ENCODE data around the gene AADAT.

GRCh38 chr4:168784839-168785602, 225.0 kb downstream of the CBR4 start:
- PRO-cap = no peak
- RAMPAGE, long total RNA = no peak
- RRBS = no CpG with 5 or more reads among the region's 11 CpGs

GRCh38 chr4:168831020-168831560, 179.0 kb downstream of the CBR4 start:
- PRO-cap = no peak
- RAMPAGE, long total RNA = no peak
- RRBS = no CpG with 5 or more reads among the region's 5 CpGs

GRCh38 chr4:168853116-168853982, 156.7 kb downstream of the CBR4 start:
- PRO-cap = no peak
- RAMPAGE, long total RNA = no peak
- RRBS = no CpG with 5 or more reads among the region's 10 CpGs

GRCh38 chr4:168860185-168860608, 149.9 kb downstream of the CBR4 start:
- PRO-cap = no peak
- RAMPAGE, long total RNA = no peak
- RRBS = no CpG with 5 or more reads among the region's 4 CpGs

DNA sequence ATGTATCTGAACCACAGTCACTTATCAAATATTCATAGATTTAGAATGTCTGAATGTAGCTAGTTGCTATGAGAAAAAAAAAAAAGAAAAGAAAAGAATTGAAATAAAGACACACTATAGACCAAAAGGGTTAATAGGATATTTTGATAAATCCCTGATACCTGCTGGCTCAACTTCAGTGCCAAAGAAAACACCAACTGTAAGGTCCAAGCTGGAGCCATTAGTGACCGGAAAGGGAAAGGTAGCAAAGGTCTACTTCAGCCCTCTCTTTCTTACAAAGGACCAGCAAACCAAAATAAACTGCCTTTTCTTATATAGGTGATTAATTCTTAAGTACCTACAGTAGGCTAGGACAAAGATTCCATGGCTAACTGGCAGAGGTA, 9.8 kb downstream of the CBR4 start:
- PRO-cap = no peak
- RAMPAGE, long total RNA = no peak
- RRBS = no CpG with 5 or more reads among the region's 1 CpG

DNA sequence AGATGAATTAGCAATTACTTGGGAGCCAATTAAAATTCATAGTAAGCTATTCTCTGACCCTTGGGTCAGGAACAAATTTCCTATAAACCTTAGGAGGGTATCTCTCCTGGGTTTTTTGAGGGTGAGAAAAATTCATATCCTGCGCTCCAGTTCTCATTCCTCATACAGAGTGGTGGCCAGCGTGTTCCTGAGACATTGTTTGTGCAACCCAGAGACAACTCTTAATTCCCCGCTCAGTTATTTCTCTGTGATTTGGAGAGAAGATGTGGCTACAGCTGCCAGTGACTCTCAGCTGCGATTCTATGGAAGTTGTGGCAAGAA, 37.9 kb upstream of the CBR4 start:
- PRO-cap = no peak
- RAMPAGE, long total RNA = no peak
- RRBS = no CpG with 5 or more reads among the region's 4 CpGs

DNA sequence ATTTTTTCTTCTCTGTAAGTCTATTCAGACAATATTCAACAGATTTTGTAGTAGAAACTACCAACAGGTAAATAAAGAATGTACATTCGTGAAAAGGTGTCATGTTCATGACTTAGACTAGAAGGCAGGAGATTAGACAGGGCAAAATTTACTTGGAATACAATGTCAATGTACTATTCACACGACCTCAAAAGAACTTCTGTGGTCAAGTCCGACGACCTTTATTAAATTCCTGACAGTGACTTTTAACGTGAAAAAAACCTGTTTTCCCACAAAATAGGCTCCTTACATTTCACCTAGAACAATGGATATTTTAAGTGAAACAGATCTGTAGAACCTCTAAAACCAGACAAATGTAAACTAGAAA, 1.4 kb downstream of the NEK1 start:
- PRO-cap = no peak
- RAMPAGE, long total RNA = no peak
- RRBS = no CpG with 5 or more reads among the region's 5 CpGs

- PRO-cap = no peak
- RAMPAGE, long total RNA = no peak
- RRBS = no CpG with 5 or more reads among the region's 4 CpGs
Observed at GRCh38 chr4:169622619-169622882, 2.2 kb downstream of the CLCN3 start.

DNA sequence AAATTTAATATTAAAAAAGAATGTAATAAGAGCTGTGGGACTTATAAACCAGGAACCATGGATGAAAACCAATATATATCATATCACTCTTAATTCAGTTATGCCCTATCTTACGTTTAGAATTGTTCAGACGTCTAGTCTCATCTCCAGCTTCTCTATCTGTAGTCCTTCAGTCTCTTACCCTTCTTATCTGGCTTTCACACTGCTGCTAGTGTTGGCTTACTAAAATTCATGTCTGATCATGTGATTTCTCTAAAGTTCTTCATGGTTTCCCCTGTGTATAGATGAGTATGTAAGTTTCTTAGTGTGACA, 6.4 kb downstream of the CLCN3 start:
- PRO-cap = no peak
- RAMPAGE, long total RNA = no peak
- RRBS = no CpG with 5 or more reads among the region's 2 CpGs

DNA sequence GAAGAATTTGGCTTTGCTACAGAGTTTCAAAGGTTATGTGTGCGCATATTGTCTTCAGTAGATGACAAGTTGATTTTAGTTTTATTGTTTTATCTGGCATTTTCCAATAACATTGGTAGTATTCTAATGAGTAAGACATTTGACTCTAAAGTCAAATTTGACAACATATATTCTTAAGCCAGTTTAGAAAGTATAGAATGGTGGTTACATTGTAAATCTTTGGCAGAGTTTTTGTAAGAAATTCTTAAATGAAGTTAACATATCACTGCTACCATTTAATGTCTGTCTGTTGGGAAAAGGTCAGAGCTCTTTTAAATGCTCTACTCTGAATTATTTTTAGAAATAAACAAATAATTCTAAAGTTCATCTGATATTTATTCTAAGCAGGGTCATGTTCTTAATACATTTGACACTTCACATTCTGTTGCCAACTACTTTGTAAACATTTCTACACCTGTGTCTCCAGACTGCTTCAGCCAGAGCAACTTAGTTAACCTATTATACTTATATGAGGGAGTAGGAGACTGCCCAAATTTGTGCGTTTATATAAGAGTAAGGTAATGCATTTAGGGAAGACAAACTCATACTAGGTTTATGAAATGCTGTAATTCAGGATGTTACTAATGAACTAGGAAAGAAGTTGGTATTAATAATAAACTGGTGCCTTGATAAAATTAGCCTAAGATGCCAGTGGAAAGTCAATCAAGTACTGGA, 30.1 kb downstream of the CLCN3 start:
- PRO-cap = no peak
- RAMPAGE, long total RNA = no peak
- RRBS = no CpG with 5 or more reads among the region's 2 CpGs

GRCh38 chr4:170089655-170090503, at the start of gene AADAT:
Gene AADAT (minus strand): TSS chr4:170089956.
- PRO-cap = no peak
- RAMPAGE, long total RNA = no peak
- RRBS = 2% methylated on average over 36 of the region's 90 CpGs

DNA sequence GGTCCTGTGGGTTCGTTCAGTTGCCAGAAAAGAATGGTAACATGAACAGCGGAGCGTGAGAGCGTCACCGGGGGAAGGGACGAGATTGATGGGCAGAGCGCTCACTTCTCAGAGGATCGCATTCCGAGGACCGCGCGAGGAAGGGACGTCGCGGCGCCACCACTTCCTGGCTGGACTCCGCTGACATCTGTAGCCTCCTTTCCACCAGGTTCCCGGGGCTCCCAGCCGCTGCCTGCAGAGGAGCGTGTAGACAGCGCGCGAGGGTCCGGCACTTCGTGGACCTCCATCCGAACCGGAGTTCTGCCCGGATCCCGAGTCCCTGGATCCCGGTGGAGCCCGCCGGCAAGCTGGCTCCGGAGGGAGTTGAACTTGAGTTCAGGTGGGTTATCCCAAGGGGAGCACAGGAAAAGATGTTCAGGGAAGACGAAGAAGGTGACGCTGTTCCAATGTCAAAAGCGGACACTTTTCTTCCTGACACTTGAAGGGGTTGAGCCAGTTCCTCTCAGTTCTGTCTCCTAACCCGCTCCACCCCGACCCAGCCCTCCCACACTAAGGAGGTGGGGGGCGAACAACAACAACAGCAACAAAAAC, 503 bp downstream of the GALNTL6 start:
- PRO-cap = no peak
- RAMPAGE, long total RNA = no peak
- RRBS = 8% methylated on average over 7 of the region's 39 CpGs

- PRO-cap = no peak
- RAMPAGE, long total RNA = no peak
- RRBS = no CpG with 5 or more reads among the region's 4 CpGs
Observed at GRCh38 chr4:173058362-173058650, 110.3 kb upstream of the GALNT7 start.

DNA sequence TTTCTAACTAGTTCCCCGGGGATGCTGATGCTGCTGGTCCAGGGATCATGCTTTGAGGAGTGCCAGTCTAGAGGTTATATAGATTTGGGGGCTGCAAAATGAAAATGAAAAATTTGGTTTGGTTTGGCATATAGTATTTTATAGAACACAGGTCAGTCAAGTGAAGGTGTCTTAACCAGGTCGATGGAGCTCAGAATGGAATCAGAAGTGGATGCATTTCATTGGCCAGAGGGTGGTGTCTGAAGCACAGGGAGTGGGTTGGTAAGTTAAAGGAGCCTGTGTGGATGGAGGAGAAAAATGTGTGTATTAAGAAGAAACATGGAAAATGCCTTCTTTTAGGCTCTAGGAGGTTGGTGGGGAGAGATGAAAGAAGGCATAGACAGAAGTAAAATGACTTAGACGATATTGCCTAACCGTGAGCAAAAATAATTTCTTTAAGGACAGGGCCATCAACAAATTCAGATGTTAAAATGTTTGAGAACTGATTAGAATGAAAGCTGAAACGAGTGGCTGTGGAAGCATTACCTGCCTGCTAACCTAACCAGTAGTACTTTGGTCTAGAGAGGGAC, 8.7 kb downstream of the GALNT7 start:
- PRO-cap = no peak
- RAMPAGE, long total RNA = no peak
- RRBS = no CpG with 5 or more reads among the region's 5 CpGs

DNA sequence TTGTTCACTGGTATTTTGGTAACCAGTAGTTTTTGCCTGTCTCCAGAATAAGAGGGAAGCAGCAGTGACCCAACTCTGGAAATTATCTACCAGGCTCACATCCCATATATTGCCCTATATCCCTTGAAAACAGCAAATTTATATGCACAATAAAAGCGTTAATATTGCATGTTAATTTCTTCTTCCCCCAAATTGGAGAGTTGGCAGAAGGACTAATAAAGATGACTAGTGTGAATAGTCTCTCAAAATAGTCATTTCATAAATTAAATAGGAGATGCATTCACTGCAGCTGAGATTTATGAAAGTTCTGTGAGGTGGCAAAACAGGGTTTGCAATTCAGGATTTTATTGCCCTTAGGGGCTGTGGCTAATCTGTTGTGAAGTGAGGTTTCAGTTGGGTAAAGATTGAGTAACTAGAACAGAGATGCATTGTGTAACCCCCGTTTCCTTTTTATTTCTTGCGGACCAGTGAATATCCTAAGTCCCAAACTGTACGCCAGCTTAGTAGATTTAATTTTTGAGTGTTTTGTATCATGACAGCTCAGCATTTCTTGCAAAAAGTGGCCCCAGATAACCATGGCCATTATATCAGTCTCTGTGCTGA, 16.1 kb upstream of the SCRG1 start:
- PRO-cap = no peak
- RAMPAGE, long total RNA = no peak
- RRBS = no CpG with 5 or more reads among the region's 4 CpGs

DNA sequence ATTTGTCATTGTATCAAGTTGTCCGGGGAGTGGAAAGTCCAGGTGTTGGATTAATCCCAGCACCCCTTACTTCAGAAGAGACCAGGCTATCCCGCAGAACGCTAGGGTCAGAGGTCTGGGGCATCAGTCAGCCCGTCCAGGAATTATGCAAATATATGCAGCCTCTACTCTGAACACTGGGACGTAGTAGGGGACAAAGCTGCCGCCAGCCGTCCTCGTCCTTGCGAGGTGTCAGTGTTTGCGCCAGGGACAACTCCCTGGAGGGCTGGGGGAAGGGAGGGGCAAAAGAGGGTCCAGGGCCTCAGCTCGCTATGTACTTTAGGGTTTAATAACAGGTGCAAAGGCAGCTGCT, 8.6 kb downstream of the HAND2 start:
- PRO-cap = no peak
- RAMPAGE, long total RNA = no peak
- RRBS = no CpG with 5 or more reads among the region's 11 CpGs

- PRO-cap = no peak
- RAMPAGE, long total RNA = no peak
- RRBS = no CpG with 5 or more reads among the region's 13 CpGs
Observed at GRCh38 chr4:173523072-173523448, 7.0 kb downstream of the HAND2 start.

DNA sequence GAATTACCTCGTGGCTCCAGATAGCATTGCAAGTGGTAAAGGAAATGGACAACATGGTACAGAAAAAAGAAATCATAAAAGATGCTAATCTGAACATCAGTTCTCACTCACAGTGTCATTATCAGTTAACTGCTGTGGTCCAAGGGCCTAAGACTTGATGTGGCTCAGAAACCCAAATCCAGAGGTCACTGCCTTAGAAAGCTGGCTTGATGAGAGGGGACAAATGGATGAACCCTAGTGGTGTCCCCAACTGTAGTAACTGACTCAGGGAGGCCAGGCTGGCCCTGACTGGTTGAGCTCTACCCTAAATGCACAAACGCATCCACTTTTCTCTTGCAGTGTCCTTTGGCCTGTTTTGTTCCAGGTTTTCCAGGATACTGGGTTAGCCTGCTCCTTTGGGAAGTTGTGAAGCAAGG, 2.6 kb upstream of the HAND2 start:
- PRO-cap = no peak
- RAMPAGE, long total RNA = no peak
- RRBS = no CpG with 5 or more reads among the region's 2 CpGs

DNA sequence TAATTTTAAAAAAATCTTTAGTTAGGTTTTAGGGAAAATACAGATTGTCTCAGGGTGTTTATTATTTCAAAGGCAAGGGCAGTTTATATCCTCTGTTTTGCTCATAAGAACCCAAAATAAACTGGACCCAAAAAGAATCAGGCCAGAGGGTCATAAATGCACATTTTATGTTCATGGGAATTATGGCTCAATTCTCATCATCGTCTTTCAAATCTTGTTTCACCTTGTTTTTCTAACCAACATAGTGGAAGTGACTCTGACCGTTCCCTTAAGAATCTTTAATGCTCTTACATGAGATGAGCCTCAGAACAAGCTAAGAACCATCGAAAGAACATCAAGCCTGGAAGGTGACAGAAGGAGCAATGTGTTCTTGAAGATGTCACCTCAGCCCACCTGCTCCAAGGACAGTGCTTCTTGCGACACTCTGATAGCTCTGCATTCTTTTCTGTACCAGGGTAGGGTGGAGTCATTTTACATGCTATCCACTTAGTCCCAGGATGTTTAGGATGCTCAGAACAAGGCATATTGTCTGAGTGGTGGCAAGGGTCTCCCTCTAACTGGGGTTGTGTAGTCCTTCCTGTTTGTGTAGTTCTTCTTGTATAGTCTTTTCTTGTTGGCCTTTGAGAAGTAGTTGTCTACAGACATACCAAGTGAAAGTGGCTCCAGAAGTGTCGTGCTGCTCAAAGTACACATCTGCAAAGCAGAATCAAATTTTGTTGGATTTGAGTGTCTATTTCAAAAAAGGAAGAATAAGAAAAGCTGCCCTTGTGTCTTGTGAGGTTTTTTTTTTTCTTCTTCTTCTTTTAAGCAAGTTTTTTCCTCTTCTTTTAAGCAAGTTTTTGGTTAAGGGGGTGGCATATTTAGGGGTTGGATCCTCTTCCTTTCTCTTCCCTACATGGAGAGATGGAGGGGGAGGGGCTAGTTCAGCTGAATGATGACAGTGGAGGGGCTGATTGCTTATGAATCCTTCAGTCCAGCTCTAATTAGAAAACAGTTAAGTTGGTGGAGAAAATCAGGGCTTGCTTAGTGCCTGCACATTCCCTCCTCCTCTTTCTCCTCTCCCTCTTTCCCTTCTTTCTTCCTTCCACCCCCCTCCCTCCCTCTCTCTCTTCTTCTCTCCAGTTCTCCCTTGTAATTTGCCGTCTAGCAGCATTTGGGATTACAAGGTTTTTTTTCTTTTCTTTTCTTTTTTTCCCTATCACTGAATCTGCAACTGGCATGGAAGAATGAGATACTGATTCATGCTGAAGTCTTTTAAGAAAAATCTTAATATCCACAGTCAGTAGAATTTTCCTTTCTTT, 4.1 kb upstream of the HAND2 start:
- PRO-cap = no peak
- RAMPAGE, long total RNA = no peak
- RRBS = no CpG with 5 or more reads among the region's 6 CpGs

DNA sequence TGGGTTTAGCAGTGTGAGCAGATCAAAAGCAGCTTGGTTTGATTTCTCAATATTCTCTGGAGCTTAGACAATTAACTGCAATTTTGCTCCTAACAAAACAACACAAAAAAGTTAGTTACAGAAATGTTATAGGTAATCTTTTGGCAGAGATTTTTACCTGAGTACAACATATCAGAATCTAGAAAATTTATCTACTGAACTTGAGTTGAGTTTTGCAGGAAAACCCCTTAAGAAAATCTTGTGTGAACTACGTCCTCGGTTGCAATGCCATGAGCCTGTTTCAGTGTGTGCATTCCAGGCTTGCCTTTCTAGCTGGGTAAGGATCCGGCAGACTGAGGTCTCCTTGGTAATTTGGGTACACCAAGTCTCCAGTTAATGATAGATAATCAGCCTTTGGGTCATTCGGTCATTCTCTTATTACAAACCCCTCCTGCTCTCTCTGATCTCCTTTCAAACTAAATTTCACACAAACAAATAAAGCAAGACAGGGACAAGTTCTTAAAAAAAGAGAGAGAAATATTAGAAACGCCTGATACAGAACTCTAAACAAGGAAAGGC, 5.9 kb upstream of the HAND2 start:
- PRO-cap = no peak
- RAMPAGE, long total RNA = no peak
- RRBS = no CpG with 5 or more reads among the region's 5 CpGs

Data from lung (tissue), 4 donors.